Pericardium fibroblast (primary cell): ENCODE measurements around the gene ANKIB1.

- RAMPAGE, long total RNA = no peak
These were observed 121.7 kb downstream of the CDK14 start for GRCh38 chr7:90717835-90718256.

GRCh38 chr7:90720756-90721297 lies 124.7 kb downstream of the CDK14 start:
- RAMPAGE, long total RNA = no peak

DNA sequence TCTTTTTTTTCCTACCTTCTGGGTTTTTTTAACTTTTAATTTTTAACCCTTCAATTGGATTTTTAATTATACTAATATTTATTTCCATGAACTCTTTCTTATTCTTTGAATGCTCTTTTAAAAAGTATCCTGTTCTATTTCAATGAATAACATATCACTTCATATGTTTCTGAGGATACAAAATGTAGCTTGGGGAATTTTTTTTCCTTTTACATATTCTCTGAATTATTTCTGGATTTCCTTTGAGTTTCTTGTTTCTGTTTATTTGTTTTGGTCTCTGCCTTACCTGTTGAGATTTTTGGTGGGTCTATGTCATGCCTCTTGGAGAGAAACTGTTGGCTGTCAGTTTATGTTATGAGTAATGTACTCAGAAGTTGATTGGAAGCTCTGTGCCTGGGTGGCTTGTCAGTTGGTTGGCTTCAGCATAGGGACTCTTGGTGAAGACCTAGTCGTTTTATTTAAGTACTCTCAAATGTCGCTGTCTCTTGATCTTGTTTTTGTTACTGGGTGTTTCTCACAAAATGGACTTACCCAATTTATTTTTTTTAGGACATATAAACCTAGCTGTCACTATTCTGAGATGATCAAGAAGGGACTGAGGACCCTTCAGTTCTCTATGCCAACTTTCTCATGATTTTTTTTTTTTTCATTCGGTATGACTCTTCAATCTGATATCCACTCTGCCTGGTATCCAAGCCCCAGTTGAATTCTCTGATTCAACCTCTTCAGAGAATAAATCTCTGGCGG lies 132.5 kb downstream of the CDK14 start:
- RAMPAGE, long total RNA = no peak

DNA sequence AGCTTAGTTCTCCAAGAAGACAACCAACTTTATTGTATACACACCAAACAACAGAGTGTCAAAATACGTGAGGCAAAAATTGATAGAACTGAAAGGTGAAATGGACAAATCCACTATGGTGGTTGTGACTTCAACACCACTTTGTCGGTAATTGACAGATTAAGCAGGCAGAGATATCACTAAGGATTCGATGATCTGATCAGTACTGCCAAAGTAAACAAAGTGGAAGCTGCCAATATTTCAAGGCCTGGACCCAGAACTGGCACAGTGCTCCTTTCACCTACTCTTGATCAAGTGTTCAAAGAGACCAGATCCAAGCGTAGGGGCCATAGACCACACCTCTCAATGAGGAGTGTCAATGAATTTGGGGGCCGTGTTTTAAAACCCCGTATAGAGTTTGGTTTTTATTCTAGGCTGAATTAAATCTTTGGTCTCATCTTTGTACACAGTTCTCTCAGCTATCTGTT lies 167.0 kb downstream of the CDK14 start:
- RAMPAGE, long total RNA = no peak

GRCh38 chr7:91082135-91082436 lies 182.1 kb upstream of the FZD1 start:
- RAMPAGE, long total RNA = no peak

DNA sequence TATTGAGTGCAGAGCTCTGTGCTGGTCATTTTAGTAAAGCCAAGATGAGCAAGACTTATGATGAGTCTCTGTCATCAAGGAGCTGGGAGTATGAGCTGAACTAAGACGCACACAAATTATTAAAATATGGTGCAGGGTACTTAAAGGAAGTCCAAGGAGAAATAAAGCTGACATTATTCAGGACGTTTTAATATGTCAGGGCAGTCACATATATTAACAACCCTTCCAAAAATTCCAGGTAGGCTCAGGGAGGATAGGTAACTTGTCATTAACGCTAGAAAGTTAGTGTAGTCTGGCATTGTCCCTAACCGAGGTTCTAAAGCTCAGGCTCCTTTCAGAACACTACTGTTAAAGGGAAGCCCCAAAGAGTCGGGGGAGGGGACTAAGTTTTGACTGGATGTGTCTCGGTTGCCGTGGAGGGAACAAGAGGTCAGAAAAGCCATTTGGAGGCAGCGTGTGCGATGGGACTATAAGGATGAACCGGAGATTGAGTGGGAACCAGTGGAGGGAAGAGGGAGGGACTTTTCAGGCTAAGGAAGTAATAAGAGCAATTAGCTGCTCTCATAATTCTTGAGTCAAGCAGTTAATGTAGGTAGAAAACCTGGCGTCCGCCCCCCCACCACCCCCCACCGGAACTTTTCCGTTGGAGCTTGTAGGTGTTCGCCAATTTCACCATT lies 656 bp upstream of the AKAP9 start:
- RAMPAGE, long total RNA = no peak

GRCh38 chr7:91994508-91994812 lies 53.8 kb downstream of the AKAP9 start:
- RAMPAGE, long total RNA = no peak

GRCh38 chr7:92006388-92007116 lies 65.9 kb downstream of the AKAP9 start:
- RAMPAGE, long total RNA = no peak

DNA sequence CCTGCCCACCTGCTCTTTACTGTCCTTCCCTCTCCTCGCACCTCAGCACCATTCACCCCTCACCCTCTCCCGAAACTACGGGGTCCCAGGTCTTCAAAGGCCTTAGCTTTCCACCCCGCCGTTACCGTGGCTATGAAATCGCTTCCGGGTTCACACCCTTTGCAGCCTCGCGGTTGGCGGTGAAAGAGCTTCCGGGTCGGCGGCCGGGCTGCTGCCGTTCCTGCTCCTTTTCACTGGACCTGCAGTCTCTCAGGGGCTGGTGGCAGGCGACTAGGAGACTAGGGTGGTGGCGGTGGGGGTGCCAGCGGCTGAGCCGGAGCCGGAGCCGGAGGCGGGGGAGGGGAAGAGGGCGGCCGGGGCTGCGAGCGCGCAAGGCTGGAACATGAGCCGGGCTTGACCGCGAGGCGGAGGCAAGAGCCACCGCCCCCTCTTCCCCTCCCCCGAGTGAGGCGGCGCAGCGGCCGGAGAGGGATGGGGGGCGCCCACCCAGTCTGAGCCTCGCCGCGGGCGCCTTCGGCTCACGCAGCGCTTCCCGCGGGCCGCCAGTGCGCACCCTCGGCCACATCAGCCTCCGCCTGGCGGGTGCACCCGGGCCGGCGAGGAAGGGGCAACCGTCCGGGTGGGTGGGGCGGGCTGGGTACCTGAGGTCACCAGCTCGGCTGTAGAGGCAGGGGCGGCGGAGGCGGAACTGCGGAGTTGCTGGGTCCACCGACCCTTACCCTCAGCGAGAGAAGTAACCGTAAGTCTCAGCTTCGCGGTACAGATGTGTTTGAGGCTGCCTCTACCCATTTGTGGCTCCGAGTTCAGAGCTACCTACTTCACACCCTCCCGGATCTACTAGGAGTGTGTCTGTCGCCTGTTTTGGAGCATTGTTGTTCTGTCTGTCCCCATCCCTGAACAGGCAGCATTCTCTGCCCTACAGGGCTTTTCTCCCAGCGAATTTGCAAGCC lies at the start of gene ANKIB1:
TSS of gene ANKIB1 (plus strand) at position 194 of the 950 bp plus-strand sequence.
- RAMPAGE, long total RNA = start-site peak on the minus strand centred at position 123 of the sequence, 73 bp wide, 29 and 56 reads in 2 replicates

DNA sequence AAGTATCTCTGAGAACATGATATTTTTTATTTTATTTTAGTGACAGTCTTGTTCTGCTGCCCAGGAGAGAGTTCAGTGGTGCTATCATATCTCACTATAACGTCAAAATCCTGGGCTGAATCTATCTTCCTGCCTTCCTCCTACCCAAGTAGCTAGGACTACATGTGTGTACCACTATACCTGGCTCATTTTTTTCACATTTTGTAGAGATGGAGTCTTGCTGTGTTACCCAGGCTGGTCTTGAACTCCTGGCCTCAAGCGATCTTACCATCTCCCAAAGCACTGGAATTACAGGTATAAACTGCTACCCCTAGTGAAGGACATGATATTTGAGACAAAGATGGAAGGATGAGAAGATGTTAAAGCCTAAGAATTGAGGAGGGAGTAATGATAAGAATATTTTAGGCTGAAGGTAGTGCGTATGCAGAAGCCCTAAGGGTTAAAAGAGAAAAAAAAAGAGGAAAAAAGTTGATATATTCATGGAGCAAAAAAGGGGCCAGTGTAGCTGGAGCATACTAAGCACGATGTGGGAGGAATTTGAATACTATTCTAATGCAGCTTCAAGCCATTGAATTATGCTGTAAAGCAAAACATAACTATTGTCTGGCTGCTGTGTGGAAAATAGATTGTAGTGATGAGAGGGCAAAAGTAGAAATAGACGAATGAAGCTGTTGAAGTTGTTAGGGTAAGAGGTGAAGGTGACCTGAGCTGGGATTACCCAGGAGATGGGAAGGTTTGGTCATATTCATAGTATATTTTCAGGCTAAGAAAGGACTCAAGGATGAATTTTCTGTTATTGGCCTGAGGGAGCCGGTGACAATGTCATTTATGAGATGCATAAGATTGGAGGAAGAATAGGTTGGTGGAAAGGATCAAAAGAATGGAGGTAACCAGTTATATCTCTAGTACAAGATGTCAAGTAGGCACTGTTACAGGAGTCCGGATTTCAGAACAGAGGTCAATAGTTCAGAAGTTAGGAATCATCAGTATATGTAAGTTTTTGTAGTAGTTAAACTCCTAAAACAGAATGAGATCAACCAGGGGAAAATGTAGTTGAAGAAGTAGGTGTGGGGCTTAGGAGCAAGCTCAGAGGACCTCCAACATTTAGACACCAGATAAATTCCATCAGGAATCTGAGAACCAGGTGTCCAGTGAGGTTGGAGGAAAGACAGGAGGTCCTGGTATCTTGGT lies 19.6 kb downstream of the ANKIB1 start:
- RAMPAGE, long total RNA = no peak

DNA sequence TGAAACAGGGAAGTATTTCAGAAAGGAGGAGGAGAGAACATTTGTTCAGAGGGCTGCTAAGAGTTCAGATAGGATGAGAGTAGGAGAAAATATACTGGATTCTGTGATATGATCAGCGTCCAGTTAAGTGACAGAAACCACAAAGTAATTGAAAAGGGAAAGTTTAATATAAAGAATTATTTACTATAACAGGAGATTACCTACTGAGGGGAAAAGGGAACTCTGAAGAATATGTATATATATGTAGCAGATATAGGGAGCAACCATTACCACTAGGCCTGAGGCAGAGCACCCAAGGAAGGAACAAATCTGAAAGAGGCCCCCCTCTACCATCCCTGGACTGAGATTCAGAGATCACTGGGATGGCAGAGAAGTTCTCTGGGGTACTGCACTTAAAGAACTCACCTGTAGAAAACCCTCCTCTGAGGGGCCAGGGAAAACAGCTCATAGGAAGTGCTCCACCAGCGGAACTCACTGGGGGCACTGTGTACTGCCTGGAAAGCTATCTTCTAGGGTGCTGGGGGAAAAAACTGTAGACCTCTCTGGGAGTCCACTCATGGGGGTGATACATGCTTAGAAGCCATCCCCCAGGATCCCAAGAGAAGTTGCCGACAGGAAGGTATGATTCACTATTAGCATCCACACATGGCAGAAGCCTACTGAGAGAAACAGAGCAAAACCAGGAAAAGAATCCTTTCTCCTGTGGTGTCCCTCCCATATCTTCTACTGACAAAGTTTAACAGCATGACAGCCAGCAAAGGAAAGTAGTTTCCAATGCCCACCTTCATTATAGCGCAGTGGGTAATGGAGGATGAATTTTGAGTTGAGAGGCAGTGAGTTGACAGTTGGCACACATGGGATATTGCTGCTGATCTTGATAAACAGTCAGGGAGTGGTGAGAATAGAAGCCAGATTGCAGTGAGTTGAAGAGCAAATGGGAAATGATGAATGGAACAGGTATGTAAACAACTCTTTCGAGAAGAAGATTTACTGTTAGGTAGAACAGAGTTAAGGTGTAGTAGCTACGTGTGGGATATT lies 20.7 kb downstream of the ANKIB1 start:
- RAMPAGE, long total RNA = no peak

DNA sequence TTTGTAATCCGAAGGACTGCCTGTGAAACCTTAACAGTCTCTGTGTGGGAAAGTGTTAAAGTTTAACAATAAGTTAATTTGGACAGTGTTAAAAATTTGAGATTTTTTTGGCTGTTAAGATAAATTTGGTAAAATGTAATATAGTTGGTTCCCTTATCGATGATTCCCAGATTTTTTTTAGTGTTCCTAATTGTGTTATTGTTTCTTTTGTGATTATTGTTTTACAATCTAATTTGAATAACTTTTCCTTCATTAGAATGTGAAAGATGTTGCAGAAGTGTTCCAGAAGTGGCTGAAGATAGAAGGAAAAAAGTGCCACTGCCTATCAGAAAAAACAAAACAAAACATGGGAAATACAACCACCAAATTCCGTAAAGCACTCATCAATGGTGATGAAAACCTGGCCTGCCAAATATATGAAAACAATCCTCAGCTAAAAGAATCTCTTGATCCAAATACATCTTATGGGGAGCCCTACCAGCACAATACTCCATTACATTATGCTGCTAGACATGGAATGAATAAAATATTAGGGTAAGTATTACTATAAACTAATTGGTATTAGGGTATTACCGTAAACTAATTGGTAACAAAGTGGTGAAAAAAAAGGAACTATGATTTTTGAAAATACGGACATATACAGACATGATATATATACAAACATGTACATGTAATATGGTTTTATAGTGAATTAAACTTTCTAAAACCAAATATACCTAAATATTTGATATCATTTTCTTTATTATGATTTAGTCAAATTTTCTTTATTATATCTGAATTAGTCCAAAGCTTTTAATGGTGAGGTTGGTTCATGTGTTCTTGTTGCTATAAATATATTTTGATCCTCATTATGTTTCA lies 49.1 kb downstream of the ANKIB1 start:
- RAMPAGE, long total RNA = no peak

DNA sequence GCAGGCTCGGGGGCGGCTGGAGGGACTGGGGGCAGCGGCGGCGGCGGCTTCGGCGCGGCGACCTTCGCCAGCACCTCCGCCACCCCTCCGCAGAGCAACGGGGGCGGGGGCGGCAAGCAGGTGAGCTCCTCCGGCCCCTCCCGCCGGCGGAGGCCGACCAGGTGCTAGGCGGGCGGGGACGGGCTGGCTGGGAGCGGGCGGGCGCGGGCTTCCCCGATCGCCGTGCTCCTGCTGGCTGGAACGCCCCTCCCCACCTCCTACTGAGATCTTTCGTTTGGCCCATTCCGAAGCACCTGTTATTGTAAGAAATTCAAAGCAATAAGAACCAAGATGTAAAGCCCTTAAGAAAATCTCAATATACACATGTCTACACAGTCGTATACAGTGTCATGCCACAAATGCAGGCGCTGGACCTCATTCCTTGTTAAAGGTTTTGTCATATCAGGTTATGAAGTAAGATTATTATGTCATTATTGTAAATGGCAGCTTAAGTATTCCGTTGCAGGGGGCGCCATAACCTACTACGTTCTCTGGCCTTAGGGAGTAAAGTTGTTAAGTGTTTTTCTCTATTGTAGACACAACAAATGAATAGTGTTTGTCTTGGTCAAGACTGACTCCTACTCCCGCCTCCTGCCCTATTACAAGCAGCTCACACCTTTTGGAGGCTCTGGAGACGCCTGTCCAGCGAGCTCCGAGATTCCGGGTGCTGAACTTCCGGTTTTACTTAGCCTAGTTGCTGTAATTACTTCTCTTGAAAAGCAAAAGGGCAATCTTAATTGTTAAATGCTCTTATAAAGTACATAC lies 779 bp downstream of the GATAD1 start:
- RAMPAGE, long total RNA = no peak

DNA sequence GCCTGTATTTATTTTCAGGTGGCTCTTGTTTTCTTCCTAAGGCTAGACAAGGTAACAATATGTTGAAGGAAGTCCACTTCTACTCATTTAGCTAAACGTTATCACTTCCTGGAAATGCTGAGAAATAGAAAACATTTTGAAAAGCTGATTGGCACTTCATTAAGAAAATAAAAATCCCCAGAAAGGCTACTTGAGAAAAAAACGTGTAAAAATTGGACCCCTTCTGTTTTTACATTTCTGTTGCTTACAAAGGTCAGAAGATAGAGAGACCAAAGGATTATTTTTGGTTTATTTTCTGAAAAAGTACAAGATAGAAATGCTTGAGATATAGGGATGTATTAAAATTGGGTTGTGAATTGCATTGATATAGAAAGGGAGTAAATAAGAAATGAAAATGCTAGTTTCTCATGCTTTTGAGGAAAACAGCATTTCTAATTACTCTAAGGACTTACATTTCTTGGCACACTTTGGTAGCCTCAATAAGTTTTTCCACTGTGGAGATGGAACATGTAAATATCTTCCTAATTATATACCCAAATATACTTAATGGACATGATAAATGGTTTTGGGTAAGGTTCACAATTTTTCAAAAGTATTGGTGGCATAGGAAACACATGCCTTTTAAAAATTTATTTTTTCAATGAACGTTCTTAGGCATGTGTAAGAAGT lies 20.2 kb upstream of the FAM133B start:
- RAMPAGE, long total RNA = no peak

- RAMPAGE, long total RNA = no peak
These were observed 1.2 kb downstream of the CDK6 start for GRCh38 chr7:92834868-92835877.

GRCh38 chr7:92870839-92871188 lies 34.4 kb upstream of the CDK6 start:
- RAMPAGE, long total RNA = no peak

DNA sequence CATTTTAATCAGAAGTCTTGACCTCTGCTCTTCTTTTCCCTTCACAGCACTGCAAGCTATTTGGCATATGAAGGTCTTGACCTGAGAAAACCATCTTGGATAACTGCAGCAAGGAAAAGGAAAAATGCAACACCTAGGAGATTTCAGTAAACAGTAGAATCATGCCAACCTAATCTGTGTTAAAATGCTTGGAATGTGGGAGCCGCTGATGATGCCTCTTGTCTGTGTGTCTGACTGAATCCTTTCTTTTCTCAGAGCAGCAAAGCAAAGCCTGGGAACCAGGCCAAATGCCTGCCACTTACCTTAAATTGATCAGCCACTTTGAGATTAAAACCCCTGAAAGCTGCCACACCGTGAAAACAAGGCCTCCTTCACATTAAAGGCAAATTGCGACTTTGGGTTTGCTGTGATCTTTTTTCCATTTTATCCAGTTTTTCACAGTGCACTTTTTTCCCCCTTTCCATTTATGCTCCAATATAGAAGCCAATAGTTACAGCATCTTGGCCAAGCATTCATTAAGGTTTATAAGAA lies 80.5 kb upstream of the CDK6 start:
- RAMPAGE, long total RNA = no peak

DNA sequence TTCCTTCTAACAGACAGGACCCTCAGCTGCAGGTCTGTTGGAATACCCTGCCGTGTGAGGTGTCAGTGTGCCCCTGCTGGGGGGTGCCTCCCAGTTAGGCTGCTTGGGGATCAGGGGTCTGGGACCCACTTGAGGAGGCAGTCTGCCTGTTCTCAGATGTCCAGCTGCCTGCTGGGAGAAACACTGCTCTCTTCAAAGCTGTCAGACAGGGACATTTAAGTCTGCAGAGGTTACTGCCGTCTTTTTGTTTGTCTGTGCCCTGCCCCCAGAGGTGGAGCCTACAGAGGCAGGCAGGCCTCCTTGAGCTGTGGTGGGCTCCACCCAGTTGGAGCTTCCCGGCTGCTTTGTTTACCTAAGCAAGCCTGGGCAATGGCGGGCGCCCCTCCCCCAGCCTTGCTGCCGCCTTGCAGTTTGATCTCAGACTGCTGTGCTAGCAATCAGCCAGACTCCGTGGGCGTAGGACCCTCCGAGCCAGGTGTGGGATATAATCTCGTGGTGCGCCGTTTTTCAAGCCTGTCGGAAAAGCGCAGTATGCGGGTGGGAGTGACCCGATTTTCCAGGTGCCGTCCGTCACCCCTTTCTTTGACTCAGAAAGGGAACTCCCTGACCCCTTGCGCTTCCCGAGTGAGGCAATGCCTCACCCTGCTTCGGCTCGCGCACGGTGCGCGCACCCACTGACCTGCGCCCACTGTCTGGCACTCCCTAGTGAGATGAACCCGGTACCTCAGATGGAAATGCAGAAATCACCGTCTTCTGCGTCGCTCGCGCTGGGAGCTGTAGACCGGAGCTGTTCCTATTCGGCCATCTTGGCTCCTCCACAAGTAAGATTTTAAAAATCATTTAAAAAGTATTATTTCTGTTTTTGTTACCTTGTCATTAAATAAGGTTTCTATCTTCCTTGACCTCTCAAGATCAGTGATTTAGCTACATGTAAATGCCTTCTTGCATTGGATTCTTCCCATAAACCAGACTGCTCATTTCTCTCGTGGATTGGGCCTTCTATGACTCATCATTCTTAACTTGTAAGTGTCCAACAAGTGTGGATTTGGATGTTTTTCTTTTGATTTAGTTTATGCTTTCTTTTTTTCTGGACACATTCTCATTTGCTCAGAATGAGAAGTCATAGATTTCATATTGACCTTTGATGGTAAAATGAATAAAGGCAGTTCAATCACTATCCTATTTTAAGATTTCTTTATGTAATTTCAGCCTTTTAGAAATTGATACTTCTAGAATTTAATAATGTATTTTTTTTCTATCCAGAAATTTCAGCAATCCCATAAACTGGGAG lies 16.9 kb upstream of the CALCR start:
- RAMPAGE, long total RNA = no peak

DNA sequence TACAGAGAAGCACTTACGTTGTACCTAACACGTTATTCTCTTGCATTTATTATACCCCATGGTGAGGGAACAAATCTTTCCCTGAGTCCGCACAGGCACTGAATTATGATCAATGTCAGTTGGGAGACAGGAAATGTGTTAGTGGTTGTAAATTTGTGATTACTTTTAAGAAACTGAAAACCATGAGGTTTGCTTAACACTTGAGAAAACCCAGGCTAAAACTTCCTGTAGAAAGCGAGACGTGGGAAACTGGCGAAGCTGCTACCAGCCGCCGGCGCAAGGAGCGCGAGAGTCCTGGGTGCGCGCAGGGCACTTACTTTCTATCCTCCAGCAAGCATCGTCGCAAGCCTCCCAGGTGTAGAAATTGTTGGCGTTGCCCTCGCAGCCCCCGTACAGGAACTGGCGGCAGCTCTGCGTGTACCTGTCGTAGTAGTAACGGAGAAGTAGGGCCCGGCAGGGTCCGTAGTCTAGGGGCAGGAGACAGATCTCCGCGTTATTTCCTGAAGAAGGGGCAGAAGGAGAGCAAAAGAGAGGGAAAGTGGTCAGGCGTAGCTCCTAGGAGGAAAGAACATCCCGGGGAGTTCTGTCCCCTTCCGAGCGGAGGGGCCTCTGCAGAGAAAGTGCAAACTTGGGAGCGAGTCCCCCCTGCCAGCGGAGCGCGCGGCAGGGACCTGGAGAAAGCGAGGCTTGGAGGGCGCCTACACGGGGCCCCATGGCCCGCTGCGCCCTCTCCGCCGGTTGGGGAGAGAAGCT lies 557 bp downstream of the TFPI2 start:
- RAMPAGE, long total RNA = no peak

DNA sequence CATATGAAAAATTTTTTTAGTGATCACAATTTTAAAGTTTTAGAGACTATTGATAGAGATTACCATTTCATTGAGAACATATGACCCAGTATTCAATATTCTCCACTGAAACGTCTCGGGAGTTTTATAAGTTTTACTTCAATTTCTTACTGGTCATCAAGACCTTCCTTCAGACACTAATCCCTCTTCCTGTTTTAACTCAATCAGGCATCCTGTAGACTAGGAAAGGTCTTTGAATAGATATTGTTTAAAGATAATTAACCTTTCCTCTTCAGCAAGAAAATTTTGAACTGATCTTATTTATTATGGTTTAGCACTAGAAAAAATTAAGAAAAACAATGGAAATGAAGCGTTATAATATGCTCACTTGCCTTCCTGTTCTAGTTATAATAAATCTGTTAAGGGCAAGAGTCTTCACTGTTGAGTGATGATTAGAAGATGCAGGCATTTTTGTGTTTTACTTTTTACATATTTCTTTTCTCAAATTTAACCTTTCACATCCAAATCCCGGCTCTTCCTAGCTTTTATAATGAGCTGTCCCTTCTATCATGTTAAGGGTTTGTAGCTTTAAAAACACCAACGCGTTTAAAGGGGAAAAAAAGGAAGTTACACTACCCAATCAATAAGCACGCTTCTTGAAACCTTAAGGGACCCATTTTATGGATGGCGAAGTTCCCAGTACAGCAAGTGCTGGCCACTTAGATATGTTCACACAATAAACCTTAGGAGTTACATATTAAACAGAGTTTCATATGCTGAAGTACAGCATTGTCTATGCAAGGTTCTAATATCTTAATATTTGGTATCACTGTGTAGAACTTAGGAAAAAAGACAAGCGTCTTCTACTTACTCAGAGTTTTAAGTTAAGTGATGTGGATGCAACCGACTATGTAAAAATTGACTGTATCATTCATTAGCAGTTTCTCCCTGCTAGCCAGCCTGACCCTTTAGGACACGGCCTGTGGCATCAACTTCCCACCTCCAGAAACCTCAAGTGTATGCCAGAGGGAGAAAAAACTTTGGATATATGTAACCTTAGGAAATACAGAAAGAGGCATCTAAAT lies 1.6 kb downstream of the GNG11 start:
- RAMPAGE, long total RNA = no peak